ENCODE measurements around the genes NAT8, TPRKB, DGUOK and SLC4A5.

GRCh38 chr2:73485323-73486383, 100.0 kb downstream of the ALMS1 start:
- PRO-cap = no peak

- PRO-cap = no peak
Measured at GRCh38 chr2:73642322-73642617, at the start of gene NAT8. Gene NAT8, minus strand, starts transcription at chr2:73642422.

DNA sequence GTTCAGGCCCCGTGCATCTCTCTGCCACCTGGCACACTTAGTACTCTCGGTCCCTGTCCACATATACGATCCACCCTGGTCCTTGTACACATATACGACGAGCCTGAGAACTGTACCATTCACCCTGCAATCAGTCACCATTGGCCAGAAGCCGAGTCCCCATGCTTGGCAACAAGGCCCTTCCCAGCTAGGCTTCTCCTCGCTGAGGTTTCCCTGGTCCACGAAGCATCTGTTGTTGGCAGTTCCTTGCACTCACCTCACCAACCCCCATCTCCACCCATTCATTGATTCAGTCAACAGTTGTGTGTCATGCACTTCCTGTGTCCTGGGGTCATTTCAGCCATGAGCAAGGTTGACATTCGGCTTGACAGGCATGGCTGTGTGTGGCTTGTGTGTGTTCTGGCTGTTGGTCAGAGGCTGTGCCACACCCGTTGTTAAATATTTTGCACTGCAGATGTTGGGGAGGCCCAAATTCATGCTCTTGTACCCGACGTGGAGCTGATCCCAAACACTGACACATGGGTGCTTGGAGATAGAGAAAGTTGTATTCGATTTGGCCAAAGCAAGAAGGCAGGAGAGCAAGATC, 489 bp upstream of the NAT8 start:
- PRO-cap = no peak

DNA sequence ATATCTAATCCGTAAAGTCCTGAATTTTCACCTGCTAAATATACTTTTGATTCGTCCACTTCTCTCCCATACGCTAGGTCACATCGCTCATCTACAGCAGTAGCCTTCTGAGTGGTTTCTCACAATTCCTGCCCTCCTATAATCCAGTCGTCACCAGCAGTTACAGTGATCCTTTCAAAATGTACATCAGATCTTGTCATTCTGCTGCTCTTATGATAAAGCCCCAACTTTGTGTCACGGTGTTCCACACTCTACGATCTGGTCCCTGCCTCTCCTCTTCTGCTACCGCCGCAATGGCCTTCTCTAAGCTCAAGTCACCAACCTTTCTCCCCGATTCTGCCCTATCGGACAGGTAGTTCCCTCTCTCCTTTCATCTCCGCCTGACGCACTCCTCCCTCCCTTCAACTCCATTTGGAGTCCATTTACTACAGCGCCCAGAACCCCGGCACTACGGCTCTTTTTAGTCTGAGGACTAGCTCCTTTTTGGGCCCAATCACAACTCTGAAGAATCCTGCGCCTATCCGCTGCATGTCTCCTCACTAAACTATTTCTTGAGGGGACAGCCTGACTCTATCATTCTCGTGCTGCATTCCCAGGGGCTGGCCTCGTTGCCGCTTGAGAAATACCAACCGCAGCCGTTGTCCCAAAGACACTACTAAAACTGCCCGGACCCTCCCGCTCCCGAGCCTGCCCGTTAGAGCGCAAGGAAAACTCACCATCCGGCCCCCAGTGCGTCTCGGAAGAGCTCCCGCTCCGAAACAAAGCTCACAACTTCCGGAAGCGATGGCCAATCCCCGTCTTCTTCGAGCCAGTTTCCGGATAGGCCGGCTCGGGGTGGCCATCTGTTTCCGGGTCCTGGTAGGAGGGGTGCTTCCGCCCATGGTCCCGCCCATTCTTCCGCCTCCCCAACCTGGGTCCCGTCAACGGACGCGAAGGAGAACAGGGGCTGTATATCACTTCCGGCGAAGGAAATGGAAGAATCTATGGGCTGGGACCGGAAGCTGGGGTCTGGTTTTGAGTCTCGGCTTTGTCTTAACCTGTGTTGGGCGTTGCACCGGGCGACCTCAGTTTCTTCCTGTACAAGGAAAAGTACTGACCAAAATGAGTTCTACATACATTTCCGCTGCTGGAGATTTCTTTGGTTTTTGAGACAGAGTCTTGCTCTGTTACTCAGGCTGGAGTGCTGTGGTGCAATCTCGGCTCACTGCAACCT, at the start of gene TPRKB:
TSS of gene TPRKB (minus strand) at position 760 of the 1,213 bp plus-strand sequence.
- PRO-cap = bidirectional peak, plus-strand start at position 980 of the sequence, minus-strand start at position 714 of the sequence

GRCh38 chr2:73902049-73902772, 9.4 kb downstream of the ACTG2 start:
- PRO-cap = no peak

DNA sequence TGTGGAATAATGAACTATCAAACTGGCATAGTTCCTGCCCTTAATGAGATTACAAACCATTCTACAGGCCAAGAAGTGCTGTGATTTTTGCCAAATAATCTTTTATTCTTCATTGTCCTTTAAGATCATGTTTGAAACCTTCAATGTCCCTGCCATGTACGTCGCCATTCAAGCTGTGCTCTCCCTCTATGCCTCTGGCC, 16.0 kb downstream of the ACTG2 start:
- PRO-cap = no peak

GRCh38 chr2:73926554-73927587, at the start of gene DGUOK:
Gene DGUOK, plus strand, starts transcription at chr2:73926880.
- PRO-cap = bidirectional peak, plus-strand start at chr2:73926880, minus-strand start at chr2:73926698; bidirectional peak, plus-strand start at chr2:73927093, minus-strand start at chr2:73927138; bidirectional peak, plus-strand start at chr2:73927326, minus-strand start at chr2:73927201

DNA sequence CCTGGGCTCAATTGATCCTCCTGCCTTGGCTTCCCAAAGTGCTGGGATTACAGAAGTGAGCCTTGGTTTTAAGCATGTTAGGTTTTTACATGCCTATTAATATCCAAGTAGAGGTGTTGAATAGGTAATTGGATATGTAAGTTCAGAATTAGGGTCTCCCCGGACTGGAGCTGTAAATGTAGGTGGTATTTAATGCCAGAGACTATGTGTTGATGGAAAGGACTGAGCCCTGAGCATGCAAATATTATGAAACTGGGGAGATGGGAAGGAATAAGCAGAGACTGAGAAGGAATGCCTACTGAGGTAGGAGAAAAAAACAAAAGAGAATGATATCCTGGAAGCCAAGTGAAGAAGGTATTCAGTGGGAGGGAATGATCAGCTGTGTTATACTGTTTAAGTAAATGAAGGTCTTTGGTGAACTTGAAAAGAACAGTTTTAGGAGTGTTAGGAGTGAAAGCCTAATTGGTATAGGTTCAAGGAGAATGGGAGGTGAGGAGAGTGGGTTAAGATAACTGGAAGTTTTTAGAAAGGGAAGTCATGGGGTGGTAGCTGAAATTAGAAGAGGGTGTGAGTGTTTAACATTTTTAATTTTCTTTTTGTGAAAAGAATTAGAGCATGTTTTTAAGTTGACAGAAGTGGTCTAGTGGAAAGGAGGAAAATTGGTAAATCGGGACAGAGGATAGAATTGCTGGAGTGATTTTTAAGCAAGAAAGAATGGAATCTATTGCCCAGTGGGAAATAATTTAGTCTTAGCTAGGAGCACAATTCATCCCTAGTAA, 2.8 kb downstream of the DGUOK start:
- PRO-cap = no peak

GRCh38 chr2:73985435-73985732, 674 bp downstream of the TET3 start:
- PRO-cap = bidirectional peak, plus-strand start at chr2:73985489, minus-strand start at chr2:73985394

- PRO-cap = no peak
Measured at GRCh38 chr2:74000047-74000644, 15.4 kb downstream of the TET3 start.

DNA sequence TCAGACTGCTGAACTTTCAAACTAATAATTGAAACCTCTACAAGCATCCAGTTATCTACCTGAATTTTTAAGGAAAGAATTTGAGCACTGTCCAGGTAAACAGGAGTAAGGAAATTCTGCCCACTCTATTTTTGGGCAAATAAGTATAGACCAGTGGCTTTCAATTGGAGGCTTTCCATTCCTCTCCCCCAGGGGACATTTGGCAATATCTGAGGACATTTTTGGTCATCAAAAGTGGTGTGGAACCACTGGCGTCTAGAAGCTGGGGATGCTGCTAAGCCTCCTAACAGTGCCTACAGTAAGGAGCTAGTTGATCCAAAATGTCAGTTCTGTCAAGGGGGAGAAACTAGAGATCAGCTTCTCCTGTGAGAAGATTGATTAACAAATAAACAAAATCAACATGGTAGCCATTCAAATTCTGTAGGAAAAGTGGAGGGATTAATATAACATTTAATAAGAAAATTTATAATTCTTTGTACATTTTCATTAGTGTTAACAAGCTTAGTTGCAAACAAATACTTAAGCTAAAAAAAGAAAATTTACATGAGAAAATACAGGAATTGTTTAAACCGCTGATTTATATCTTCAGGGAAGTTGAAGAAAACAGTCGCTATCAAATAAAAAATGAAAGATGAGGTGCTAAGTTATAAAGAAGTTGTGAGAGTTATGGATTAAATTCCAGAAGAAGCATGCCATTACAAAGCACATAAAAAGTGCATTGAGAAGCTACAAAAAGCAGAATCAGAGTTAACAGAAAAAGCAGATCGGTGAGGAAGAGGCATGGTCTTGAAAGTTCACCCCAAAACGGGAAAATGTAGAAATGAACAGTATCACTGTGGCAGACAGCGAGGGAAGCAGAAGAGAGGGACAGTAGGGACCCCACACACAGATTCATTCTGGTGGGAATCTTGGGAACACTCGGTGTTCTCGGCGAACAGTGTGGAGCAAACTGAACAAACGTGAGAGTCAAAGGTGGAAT, 73.0 kb downstream of the TET3 start:
- PRO-cap = no peak

DNA sequence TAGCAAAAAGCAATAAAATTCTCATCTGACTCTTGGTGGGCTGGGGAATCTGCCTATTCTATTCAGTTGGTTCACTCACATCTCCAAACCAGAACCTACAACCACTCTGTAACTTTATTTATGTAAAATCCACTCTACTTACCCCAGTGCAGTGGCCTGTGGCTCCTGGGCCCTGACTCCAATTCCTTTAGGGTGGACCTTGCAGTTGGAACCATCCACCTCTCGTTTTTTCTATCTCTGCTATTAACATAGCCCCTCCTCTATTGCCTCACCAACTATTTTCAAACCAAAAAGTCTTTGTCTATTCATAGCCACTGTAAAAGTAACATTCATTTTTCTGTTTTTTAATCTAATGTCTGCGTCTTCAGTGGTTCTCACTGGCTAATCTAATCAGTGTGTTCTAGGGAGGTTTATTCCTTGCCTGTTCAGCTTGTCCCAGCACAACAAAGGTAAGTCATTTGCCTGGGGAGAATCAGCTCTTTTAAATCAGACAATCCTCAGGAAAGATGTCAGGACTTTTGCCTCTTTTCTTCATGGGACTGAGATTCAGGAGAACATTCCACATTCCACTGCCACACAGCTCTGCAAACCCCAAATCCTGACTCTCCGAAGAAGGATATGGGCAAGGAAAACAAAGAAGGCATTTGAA, at the start of gene SLC4A5:
TSS of gene SLC4A5 (minus strand) at position 203 of the 649 bp plus-strand sequence.
- PRO-cap = no peak

DNA sequence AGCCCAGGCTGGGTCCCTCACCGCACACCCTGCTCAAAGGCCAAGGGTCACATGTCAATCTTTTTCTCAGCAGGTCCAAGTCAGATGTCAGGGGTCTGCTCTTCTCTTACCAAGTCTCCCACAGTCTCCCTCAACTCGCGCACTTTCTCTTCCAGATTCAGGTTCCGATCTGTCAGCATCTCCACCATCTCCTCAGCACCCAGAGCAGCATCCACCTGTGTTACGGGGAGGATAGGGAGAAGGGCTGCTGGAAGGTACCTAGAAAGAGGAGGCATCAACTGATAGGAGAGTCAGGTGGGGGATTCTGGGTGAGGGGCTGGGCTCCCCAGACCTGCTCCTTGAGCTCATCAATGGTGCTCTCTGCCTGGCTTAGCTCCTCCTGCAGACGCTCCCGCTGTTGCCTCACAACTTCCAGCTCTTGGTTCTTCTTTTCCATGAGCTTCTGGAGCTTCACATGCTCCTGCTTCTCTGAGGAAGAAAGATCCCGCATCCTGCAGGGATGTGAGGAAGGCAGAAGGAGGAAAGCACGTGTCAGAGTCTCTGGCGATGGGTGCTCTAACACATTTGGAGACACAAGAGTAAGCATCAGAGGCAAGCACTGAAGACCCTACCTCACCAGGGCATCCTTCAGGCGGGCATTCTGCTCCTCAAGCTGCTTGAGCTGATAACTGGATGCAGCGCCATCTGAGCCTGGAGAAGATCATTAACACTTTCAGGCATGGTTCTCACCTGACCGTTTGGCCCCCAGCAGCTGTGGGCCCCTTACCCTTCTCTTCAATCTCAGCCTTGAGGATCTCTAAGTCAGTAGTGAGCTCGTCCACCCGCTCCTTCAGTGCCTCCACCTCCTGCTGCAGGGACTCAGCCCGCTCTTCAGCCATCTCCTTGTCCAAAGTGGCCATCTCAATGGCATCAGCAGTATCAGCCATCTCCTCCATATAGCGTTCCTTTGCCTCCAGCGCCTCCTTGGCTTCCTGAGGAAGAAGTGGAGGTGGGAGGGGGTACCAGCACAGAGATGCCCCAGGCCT, 9.9 kb downstream of the DCTN1 start:
- PRO-cap = no peak

GRCh38 chr2:74373033-74373720, 6.9 kb downstream of the DCTN1 start:
- PRO-cap = no peak

DNA sequence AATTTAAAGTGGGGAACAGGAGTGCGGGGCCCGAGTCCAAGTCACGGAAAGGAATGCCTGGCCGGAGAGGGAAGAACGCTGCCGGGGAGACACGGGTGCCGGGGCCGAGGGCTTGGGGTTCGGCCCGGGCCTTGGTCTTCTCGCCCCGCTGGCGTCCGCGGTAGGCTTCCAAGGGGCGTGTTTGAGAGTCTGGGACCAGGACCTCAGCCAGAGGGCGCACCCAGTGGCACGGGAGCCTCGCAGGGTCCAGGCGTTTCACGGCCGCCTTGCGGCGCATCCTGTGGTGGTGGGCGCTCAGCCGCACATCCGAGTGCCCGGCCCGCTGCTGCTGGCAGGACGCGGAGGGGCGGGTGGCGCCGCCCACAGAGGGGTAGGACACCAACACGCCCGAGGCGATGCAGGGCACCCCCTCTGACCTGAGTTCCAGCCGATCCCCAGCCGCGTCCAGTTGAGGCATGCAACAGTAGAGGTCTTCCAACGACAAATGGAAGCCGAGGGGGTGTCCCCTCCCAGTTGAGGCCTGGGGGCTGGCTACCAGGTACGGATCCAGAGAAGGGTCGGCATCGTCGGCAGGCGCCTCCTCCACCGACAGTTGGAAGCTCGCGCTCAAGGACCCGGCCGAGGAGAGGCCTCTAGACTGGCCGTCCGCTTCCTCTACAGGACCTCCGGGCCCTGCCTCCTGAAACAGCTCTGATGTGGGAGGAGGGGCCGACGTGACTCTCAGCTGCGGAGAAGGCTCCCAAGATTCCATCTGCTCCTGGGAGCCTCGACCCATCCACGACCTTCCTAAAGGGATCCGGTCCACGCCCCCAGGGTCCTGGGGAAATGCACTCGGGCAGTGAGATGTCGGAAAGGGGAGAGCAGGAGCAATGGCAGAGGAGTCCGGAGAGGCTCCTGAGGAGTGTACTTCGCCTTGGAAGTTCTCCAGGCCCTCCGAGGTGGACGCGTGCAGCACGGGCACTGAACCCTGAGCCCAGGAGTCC, 6.3 kb downstream of the C2orf81 start:
- PRO-cap = no peak

GRCh38 chr2:74420587-74421175, 738 bp downstream of the C2orf81 start:
- PRO-cap = no peak

- PRO-cap = bidirectional peak, plus-strand start at chr2:74440524, minus-strand start at chr2:74440431; bidirectional peak, plus-strand start at chr2:74440656, minus-strand start at chr2:74440758; bidirectional peak, plus-strand start at chr2:74441281, minus-strand start at chr2:74440951
Measured at GRCh38 chr2:74440249-74441350, 1.1 kb downstream of the RTKN start.

- PRO-cap = no peak
Measured at GRCh38 chr2:74458648-74459454, 613 bp downstream of the WBP1 start.

DNA sequence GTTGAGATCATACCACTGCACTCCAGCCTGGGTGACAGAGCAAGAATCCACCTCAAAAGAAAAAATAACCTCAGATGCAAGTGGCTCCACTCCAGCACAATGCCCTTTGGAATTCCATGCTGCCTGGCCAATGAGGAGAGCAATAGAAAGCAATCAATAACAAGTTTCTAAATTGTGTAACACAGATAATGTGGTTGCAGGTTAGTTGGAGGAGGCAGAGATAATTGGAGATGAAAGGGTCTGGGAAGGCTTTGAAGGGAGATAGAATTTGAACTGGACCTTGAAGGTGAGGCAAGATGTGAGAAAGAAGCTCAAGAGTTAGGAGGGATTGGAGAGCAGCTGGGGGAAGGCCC, 6.1 kb downstream of the TTC31 start:
- PRO-cap = no peak

GRCh38 chr2:74489993-74490794, 7.3 kb downstream of the TTC31 start:
- PRO-cap = no peak

All from neural crest cell (in vitro differentiated cells).